Cardiac muscle cell (in vitro differentiated cells and primary cell): ENCODE data around the genes ZACN and MFSD11.

- RAMPAGE, long total RNA, result no peak
- RRBS, result no CpG with 5 or more reads among the region's 10 CpGs
Measured at GRCh38 chr17:76003111-76003664, 2.5 kb downstream of the CDK3 start.

GRCh38 chr17:76044953-76045354 lies 17.8 kb upstream of the EVPL start:
- RAMPAGE, long total RNA, result no peak
- RRBS, result no CpG with 5 or more reads among the region's 10 CpGs

DNA sequence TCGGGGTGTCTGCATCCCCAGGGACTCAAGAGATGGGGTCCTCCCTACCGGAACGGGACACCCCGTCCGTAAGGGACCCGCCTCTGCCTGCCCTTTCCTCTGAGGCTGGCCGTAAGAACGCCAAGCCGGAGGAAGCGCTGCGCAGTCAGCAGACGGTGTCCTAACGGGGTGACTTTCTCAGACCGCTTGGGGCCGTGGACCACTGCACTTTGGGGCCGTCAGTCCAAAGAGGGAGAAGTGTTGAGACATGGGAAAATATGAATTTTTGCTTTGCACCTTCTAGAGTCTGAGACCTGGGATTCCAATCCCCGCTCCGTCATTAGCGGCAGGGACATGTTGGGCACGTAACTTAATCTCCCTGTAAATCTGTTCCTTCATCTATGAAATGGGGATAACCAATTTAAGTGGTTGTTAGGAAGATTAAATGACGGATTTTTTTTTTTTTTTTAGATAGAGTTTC lies 579 bp upstream of the SRP68 start:
- RAMPAGE, long total RNA, result no peak
- RRBS, result 2% methylated on average over 8 of the region's 21 CpGs

DNA sequence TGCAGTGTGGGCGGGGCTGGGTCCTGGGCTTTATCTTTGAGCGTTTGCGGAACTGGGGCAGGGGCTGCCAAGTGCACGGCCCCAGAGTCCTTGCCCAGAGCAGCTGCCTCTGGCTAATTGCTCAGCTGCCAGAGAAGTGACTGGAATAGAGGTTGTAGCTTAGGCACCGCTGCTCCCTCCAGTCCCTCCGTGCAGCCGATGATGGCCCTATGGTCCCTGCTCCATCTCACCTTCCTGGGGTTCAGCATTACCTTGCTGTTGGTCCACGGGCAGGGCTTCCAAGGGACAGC lies at the start of gene ZACN:
ZACN (plus strand) TSS at position 116 of the 290 bp plus-strand sequence.
- RAMPAGE, long total RNA, result no peak
- RRBS, result no CpG with 5 or more reads among the region's 8 CpGs

- RAMPAGE, long total RNA, result no peak
- RRBS, result 7% methylated on average over 14 of the region's 29 CpGs
Measured at GRCh38 chr17:76240969-76241643, 813 bp upstream of the RNF157 start.

GRCh38 chr17:76255545-76255946 lies 9.6 kb upstream of the UBALD2 start:
- RAMPAGE, long total RNA, result no peak
- RRBS, result no CpG with 5 or more reads among the region's 4 CpGs

GRCh38 chr17:76451731-76452977 lies 798 bp downstream of the UBE2O start:
- RAMPAGE, long total RNA, result no peak
- RRBS, result 2% methylated on average over 27 of the region's 78 CpGs

GRCh38 chr17:76519357-76519823 lies 18.1 kb downstream of the CYGB start:
- RAMPAGE, long total RNA, result no peak
- RRBS, result no CpG with 5 or more reads among the region's 9 CpGs

- RAMPAGE, long total RNA, result no peak
- RRBS, result no CpG with 5 or more reads among the region's 9 CpGs
Measured at GRCh38 chr17:76529273-76529695, 8.2 kb downstream of the CYGB start.

GRCh38 chr17:76529696-76530836 lies 7.4 kb downstream of the CYGB start:
- RAMPAGE, long total RNA, result no peak
- RRBS, result 1% methylated on average over 10 of the region's 34 CpGs

DNA sequence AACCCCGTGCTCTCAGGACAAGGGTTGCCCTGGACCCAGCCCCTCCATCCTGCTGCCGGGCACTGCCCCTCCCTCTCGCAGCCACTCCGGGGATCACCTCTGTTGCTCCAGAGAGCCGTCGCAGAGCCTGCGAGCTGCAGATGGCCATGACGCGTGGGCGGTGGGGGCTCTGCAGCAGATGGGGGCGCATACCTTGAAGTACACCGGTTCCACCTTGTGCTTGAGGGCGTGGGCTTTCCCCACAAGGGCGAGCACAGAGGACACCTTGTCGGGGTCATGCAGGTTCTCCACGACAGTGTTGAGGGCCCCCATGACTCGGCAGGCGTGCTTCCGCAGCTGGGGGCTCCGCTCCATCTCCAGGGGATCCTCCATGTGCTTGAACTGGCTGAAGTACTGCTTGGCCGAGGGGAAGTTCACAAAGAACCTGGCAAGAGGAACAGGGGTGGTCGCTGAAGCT lies 6.2 kb downstream of the CYGB start:
- RAMPAGE, long total RNA, result no peak
- RRBS, result 58% methylated on average over 5 of the region's 22 CpGs

- RAMPAGE, long total RNA, result no peak
- RRBS, result no CpG with 5 or more reads among the region's 8 CpGs
Measured at GRCh38 chr17:76611200-76611712, 25.6 kb upstream of the ST6GALNAC2 start.

GRCh38 chr17:76678036-76678857 lies 32.5 kb downstream of the MXRA7 start:
- RAMPAGE, long total RNA, result no peak
- RRBS, result no CpG with 5 or more reads among the region's 20 CpGs

DNA sequence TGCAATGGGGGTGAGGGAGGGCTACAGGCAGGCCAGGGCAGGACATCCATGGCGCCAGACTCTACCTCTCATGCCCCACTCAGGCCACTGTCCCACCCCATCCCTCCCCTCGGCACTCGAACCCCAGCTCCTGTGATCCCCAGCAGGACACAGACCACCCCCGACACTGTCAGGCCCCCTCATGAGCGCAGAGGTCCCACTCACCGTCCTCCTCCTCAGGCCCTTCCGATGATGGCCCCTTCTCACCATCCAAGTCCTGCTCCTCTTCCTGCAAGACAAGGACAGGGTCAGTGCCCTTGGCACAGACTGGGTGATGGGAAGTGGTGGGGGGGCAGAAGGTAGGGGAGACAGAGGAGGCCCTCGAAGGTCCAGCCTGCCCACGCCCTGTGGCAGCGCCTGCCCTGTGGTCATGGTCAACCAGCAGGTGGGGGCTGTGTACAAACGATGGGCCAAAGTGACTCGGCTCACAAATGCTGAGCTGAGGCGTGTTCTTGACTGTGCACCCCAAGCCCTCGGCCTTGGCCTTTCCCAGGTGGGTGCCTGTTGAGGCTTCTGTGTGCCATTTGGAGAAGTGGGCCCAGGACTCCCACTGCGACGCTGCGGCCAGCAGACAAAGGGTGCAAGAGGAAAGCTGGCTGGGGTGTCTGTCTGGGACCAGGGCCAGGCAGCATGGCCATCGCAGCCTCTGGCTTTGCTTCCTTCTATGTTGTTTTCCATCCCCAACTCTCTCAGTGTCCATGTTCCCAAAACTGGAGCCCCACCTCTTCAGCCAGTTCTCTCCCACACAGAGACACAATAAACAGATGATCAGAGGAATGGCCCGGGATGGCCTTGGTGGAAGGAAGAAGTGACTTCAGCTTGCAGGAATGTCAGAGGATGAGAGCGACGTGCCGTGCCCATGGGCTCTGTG lies 22.6 kb downstream of the MXRA7 start:
- RAMPAGE, long total RNA, result no peak
- RRBS, result no CpG with 5 or more reads among the region's 22 CpGs

GRCh38 chr17:76697267-76698222 lies 13.2 kb downstream of the MXRA7 start:
- RAMPAGE, long total RNA, result no peak
- RRBS, result no CpG with 5 or more reads among the region's 22 CpGs

DNA sequence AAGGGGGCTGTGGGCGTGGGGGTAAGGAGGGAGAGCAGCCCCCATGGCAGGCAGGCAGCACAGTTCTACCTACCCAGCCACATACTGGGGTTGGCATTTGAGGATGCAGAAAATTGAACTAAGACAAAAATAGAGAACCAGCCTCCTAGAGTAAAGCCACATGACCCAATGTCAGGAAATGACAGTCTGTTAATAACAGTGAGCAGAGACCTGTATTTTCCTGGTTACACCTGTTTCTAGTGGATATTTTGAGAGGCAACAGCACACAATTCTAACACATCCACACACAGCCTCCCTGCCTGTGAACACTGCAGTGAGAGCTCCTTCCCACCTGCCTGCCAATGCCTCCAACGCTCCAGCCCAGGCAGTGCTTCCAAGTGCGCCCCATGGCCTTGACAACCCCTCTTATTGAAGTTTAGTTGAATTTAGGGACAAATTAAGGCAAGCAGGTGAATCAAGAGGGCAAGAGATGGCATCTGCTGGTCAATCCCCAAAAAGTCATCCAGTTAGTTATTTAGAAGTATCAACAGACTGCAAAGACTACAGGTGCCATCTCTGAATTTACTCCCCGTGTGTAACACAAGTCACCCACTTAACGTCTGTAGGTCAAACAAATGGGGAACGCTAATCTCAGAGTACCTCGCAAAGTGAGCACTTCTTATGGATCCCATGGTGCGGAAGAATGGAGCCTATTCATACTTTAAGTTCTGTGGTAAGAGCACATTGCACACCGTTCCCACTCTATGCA lies 4.7 kb upstream of the MXRA7 start:
- RAMPAGE, long total RNA, result no peak
- RRBS, result no CpG with 5 or more reads among the region's 9 CpGs

DNA sequence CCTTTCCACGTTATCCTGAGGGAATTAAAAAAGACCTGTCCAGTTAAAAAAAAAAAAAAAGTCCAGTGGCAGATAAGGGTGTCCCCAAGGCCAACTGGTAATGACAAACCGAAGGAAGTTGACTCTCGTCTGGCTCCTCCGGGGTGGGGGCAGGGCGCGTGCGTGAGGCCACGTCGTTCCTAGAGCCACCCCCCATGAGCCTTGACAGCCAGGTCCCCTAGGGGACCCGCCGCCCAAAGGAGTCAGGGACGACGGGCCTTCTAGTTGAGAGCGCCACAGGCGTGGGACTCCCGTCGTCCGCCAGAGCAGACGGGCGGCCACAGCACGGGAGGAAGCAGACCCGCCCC lies 592 bp downstream of the JMJD6 start:
- RAMPAGE, long total RNA, result start-site peak on the plus strand centred at position 252 of the sequence, 122 bp wide, 31 and 81 reads in 2 replicates
- RRBS, result no CpG with 5 or more reads among the region's 22 CpGs

DNA sequence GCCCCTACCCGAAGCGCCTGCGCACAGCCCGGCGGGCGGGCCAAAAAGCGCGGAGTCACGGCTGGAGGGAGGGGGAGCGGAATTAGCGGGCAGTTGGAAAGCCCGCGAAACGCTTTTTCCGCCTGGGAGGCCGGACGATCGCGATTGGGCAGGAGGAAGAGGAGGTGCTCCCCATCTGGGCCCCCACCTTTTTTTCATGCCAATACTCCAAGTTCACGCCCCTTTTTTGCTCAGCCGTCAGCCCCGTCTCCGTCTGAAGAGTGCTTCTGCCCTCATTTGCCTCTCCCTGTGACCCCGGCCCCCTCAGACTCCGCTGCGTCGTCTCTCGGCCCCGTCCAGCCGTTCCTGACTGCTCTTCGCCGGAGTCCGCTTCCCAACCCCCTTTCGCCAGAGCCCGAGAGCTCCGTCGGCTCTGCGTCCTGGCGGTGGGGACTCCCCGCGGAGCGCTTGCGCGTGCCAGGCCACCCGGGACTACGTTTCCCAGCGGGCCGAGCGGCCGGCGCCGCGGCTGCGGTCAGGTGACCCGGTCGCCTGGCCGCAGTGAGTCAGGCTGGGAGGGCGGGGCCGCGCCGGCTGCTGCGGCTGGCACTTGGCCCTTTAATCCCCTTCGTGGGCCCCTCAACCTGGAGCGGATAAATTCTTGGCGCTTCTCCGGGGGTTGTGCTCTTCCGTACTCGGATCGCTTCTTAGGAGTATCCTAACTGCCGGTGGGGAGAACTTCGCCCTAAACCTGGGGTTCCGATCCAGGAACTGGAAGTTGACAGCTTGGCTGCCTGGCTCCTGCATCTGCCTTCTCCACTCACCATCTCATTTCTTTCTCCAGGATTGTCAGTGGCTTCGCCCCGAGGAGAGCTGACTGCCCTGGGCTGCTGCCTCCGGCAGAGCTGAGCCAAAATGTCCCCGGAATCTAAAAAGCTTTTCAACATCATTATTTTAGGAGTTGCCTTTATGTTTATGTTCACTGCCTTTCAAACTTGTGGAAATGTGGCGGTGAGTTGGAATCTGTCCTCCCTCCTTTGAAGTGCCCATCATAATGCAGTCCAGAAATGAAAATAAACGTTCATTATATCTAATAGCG lies at the start of gene MFSD11:
MFSD11 (plus strand) TSS at position 661 of the 1,078 bp plus-strand sequence.
- RAMPAGE, long total RNA, result start-site peak on the minus strand centred at position 424 of the sequence, 99 bp wide, 27 and 25 reads in 2 replicates
- RRBS, result 2% methylated on average over 45 of the region's 79 CpGs

DNA sequence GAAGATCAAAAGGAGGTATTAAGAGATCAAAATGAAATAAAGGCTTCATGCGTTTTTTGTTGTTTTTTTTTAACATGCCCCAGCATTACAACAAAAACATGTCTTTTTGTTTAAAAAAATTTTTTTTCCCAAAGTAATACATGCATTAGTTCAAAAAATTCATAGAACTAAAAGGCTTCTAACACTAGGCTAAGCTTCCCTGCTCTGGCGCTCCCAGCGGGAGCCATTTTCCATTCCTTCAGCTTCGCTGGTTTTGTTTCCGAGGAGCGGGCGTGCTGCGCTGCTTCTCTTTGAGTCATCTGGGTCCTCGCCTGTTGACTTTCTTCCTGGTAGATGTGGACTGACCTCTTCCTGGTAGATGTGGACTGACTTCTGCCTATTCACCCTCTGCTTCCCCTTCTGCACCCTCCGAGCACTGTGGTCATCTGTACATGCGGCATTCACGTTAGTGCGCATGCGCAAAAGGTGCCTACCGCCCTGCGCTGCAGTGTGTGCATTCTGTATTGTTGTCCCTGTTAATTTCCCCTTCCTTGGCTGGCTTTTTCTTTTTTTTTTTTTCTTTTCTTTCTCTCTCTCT lies 40.8 kb upstream of the SEC14L1 start:
- RAMPAGE, long total RNA, result no peak
- RRBS, result no CpG with 5 or more reads among the region's 16 CpGs

- RAMPAGE, long total RNA, result no peak
- RRBS, result no CpG with 5 or more reads among the region's 2 CpGs
Measured at GRCh38 chr17:77121775-77122310, 18.9 kb upstream of the SEC14L1 start.